ENCODE measurements around the gene UBE4B.

GRCh38 chr1:9421893-9422416 lies 117.3 kb upstream of the SLC25A33 start:
- PRO-cap, result no peak

GRCh38 chr1:9439147-9439762 lies 100.0 kb upstream of the SLC25A33 start:
- PRO-cap, result no peak

- PRO-cap, result no peak
Measured at GRCh38 chr1:9448266-9448899, 90.9 kb upstream of the SLC25A33 start.

GRCh38 chr1:9537640-9538720 lies 1.3 kb upstream of the SLC25A33 start:
- PRO-cap, result no peak

DNA sequence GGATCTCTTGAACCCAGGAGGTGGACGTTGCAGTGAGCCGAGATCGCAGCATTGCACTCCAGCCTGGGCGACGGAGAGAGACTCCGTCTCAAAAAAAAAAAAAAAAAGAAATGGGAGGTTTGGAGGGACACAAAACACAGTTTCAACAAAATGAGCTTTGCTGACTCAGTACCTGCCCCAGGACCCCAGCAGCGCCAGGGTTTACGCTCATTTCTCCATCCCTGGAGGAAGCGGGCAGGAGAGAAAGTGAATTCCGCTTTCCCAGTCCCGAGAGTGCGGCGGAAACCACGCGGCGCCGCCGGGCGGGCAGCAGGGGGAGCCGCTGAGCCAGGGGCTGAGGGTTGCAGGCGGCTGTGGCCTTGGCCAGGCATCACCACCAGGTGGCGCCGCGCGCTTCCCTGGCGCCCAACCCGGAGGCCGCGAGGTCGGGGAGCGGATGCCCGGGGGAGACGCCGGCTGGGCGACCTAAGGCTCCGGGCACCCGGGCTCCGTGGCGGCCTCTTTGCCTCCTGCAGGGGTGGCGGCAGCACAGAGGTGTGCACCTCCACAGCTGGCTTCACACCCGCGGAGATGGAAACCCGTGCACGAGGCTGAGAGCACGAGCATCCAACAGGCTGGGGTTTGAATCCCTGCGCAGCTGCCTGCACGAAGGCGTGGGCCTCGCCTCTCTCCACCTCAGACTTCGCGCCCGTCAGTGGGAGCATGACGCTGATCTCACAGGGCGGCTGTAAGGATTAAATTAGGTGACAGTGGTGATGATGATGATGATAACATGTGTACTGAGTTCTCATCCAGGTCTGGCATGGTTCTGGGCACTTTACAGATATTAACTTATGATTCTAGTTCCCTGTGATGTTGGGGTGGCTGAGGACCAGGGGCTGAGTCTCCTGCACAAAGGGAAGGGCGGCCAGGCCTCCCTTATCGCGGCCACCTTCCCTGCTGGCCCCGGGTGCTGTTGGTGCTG lies 24.4 kb upstream of the PIK3CD start:
- PRO-cap, result no peak

DNA sequence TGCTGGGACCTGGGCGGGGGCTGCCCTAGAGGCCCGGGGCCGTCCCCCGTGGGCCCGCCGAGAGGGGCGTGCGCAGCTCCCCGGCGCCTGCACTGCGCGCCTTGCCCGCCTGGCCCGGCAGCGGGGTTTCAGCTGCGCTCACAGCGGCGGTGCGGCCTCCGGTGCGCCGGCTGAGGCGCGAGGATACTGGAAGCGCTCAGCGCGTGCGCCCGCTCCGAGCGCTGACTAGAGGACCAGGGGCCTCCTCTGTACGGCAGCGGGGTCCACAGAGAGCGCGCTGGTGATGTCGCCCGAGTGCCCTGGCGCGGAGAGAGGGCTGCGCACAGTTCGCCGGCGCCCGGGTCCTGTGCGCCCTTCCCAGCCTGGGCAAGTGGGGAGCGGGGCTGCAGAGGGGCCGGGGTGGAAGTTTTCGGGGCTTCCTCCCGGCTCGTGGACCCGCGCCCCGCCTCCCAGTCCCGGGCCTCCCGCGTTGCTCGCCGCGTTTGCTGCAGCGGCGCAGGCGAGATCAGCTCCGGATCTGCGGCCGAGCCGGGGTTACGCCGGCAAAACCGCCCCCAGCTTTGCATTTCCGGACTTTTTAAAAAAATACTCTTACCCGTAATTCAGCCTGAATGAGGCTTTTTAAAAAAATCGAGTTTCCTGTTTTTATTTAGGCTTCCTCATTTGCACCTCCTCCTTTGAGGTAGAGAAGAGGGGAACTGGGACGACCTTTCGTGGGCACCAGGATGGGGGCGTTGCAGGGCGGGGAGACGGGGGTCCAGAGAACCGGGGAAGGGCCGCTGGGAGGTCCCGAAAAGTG lies 666 bp downstream of the PIK3CD start:
- PRO-cap, result no peak

GRCh38 chr1:9731506-9732289 lies 80.2 kb downstream of the PIK3CD start:
- PRO-cap, result no peak

DNA sequence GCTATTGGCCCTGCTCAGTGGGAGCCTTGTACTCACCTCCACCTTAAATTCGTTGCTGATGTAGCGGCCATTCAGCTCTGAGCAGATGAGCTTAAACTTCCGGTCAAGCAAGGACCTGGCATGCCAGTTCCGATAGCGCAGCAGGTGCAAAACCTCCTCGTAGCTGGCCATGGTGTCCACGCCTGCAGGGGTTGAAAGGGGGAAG lies 81.7 kb downstream of the PIK3CD start:
- PRO-cap, result no peak

DNA sequence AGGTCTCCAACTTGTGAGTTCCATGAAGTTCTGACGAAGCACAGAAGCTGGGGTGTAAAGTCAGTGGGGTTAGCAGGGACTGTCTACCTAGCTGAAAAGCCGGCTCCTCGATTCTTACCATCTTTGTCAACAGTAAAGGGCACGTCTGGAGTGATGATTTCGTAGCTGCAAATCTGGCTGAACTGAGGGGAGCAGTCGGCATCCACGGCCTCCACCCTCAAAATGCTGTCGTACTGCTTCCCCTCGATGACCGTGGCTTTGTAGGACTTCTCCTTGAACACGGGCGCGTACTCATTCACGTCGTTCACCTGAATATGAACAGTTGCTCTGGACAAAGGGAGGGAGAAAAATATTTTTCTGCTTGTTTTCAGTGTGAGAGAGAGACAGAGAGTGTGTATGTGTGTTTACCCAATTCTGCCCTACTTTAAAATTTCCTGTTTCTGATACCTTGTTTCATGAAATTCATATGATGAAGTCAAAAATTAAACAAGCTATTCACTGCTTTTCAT lies 72.4 kb downstream of the CLSTN1 start:
- PRO-cap, result no peak

DNA sequence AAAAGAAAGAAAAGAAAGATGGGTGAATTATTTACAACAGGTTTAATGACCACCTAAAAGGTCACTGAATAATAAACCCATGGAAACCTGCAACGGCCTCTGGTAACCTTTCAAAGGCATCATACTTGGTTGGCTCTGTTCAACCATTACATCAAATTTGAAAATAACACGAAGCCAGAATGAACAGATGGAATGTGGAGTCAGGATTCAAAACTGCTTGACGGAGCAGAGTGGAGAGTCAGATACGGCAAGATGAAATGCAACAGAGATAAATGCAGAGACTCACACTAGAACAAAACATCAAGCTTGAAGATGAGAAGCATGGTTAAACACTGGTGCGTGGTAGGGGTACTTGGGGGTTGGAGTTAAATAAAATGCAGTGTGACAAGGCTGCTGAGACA lies 27.1 kb downstream of the CLSTN1 start:
- PRO-cap, result no peak

DNA sequence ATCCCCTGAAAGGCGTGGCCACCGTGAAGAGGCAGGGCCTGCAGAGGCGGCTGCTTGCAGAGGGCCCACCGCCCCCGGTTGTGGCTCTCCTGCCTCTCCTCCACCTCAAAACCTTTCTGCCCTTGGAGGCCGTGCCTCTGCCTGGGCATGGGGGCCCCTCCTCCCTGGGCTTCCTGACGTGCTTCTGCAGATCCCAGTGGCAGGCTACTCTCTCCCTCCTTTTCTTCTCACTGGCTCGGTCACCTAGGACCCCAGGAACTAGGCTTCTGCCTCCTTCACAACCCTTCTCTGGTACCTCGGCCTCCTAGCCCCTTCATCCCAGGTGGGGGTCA lies 16.2 kb downstream of the CLSTN1 start:
- PRO-cap, result no peak

GRCh38 chr1:9839480-9839836 lies 15.7 kb upstream of the CLSTN1 start:
- PRO-cap, result no peak

DNA sequence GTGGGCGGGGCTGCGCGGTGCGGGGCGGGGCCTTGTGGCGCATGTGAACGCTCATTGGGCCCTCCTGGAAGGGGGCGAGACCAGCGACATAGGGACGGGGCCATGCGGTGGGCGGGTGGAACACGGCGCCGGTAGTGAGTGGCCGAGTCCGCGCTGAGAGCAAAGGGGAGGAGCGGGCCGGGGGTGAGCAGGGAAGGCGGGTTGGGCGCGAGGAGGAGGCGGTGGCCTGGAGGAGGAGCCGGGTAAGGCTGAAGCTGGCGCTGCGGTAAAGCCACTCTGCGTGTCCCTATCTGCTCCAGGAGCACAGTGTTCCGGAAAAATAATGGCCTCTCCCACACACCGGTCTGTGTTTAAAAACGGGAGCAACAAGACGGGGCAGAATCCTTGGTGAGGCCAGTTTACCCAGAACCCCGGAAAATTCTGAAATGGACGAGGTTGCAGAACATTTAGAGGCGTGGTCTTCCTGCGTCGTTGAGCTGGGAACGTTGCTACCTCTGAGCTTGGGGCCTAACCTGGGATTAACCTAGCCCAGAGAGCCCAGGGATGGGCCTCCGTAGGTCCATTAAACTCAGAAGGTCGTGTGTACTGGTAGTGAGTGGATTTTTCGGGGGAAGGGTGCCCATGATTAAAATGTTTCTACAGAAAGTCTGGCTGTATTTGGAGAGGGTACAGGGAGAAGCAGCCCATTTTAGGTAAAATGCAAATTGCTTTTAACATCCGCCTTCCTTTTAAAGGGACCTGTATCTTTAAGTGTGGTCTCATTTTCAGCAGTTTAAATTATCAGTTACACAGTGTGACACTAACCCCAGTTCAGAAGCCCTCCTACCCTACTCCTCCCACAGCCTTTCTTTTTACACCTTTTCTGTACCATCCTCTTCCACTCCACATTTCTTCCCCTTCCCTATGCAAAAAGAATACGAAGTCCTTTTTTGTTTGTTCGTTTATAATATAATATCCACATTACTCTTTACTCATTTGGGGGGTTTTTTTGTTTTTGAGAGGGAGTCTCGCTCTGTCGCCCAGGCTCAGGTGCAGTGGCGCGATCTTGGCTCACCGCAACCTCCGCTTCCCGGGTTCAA lies 722 bp upstream of the CTNNBIP1 start:
- PRO-cap, result bidirectional peak, plus-strand start at position 274 of the sequence, minus-strand start outside the sequence; bidirectional peak, plus-strand start at position 531 of the sequence, minus-strand start at position 520 of the sequence

GRCh38 chr1:10028832-10029369 lies 3.9 kb upstream of the UBE4B start:
- PRO-cap, result no peak

- PRO-cap, result unidirectional peak, plus-strand start at chr1:10032965; bidirectional peak, plus-strand start at chr1:10033220, minus-strand start at chr1:10033223; bidirectional peak, plus-strand start at chr1:10033421, minus-strand start at chr1:10033465; bidirectional peak, plus-strand start at chr1:10033595, minus-strand start at chr1:10033583
Measured at GRCh38 chr1:10032874-10033950, at the start of gene UBE4B. Gene UBE4B, plus strand, starts transcription at chr1:10032958.

DNA sequence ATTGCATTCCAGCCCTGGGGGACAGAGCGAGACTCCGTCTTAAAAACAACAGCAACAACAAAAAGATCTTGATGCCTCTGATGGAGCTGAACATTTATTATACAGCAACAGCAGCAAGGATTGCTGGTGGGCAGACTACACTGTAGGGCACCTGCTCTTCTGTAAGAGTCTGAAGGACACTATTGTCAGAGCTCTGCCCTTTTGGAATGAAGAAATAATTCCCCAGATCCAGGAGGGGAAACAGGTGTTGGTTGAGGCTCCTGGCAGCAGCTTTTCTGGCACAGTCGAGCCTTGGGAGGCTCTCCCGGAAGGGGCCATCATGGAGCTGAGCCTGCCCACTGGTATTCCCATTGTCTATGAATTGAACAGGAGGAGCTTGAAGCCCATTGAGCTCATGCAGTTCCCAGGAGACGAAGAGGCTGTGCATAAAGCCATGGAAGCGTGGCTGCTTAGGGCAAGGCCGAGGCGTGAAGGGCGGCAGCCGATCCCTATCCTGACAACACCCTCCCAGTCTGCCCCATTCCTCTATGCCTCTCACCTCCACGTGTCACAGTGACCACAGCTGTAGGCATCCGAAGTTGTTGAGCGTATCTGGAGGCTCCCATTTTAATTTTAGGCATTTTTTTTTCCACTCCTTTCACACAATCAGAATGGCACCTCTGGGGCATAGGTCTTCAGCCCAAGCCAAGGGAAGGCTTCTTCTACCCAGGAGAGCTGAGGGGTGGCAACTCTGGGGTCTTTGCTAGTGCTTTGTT lies 26.6 kb downstream of the UBE4B start:
- PRO-cap, result no peak

DNA sequence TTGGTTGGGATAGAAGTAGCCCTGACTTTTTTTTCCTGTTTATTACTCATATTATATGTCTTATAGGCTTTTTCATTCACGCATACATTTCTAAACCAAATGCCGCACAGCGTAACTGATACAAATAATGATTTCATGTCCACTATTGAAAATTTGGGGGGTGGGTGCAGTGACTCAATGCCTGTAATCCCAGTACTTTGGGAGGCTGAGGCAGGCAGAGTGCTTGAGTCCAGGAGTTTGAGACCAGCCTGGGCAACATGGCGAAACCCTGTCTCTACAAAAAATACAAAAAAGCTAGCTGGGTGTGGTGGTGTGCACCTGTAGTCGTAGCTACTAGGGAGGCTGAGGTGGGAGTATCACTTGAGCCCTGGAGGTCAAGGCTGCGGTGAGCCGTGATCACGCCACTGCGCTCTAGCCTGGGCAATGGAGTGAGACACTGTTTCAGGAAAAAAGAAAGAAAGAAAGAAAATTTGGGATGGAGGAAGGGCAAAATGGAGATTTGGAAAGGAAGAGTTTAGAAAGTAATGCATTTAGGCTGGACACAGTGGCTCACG lies 27.3 kb downstream of the KIF1B start:
- PRO-cap, result no peak

GRCh38 chr1:10296811-10297410 lies 86.5 kb downstream of the KIF1B start:
- PRO-cap, result no peak

DNA sequence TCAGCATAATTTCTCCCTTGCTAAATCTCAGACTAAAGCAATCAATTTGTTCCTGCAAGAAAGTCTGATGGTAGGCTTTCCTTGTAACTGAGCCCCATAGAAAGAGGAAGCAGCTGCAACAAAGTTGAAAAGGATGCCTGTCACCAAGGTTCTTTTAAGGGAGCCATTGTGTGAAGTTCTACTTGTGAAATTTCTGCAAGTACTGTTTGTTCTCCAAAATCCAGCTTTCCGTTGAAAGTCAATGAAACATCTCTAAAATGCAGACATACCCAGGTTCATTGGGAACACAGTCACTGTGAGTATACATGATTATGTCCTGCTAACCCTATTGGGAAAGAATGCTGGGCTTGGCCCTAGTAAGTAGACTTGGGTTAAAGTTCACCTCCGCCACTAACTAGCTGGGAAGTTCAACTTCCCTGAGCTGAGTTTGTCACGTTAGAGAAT lies 10.6 kb upstream of the PGD start:
- PRO-cap, result no peak

DNA sequence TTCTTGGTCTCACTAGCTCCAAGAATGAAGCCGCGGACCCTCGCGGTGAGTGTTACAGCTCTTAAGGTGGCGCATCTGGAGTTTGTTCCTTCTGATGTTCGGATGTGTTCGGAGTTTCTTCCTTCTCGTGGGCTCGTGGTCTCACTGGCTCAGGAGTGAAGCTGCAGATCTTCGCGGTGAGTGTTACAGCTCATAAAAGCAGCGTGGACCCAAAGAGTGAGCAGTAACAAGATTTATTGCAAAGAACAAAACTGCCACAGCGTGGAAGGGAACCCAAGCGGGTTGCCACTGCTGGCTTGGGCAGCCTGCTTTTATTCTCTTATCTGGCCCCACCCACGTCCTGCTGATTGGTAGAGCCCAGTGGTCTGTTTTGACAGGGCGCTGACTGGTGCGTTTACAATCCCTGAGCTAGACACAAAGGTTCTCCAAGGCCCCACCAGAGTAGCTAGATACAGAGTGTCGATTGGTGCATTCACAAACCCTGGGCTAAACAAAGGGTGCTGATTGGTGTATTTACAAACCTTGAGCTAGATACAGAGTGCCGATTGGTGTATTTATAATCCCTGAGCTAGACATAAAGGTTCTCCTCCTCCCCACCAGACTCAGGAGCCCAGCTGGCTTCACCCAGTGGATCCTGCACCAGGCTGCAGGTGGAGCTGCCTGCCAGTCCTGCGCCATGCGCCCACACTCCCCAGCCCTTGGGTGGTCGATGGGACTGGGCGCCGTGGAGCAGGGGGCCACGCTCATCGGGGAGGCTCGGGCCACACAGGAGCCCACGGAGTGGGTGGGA lies 4.4 kb upstream of the CENPS start:
- PRO-cap, result no peak

Measured in endodermal cell (in vitro differentiated cells).